ENCODE measurements around the gene ZNF366.

DNA sequence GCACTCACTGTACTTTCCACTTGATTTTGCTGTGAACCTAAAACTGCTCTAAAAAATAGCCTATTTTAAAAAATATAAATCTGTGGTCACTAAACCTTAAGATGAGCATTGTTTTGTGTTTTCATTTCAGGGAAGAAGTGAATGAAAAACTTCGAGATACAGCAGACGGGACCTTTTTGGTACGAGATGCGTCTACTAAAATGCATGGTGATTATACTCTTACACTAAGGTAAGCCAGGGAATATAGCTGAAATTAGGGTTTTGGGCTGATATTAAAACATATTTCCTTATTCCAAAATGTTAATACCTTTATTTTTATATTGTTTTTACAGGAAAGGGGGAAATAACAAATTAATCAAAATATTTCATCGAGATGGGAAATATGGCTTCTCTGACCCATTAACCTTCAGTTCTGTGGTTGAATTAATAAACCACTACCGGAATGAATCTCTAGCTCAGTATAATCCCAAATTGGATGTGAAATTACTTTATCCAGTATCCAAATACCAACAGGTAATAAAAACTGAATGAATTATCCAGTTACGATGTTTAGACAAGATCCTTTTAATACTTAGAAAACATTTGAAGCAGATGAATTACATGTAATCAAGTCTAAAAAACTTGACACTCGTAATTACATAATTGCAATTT lies 77.5 kb downstream of the PIK3R1 start:
- PRO-cap: no peak

GRCh38 chr5:68711373-68711688 lies 382.5 kb upstream of the SLC30A5 start:
- PRO-cap: no peak

- PRO-cap: no peak
Observed at GRCh38 chr5:69007048-69007509, 86.7 kb upstream of the SLC30A5 start.

- PRO-cap: no peak
Observed at GRCh38 chr5:69368592-69369125, 661 bp downstream of the AK6 start.

DNA sequence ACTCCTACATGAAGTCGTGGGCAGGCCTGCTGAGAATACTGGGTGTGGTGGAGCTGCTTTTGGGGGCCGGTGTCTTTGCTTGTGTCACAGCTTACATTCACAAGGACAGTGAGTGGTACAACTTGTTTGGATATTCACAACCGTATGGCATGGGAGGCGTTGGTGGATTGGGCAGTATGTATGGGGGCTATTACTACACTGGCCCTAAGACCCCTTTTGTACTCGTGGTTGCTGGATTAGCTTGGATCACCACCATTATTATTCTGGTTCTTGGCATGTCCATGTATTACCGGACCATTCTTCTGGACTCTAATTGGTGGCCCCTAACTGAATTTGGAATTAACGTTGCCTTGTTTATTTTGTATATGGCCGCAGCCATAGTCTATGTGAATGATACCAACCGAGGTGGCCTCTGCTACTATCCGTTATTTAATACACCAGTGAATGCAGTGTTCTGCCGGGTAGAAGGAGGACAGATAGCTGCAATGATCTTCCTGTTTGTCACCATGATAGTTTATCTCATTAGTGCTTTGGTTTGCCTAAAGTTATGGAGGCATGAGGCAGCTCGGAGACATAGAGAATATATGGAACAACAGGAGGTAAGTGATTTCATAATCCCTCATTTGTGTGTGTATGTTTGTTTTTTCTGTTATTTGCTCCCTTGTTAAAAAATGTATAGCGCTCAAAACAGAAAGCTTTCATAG lies 5.2 kb downstream of the MARVELD2 start:
- PRO-cap: no peak

GRCh38 chr5:69509199-69509770 lies 16.7 kb downstream of the OCLN start:
- PRO-cap: no peak

GRCh38 chr5:71522066-71522481 lies 65.1 kb upstream of the MCCC2 start:
- PRO-cap: no peak

GRCh38 chr5:71588048-71588369 lies 869 bp downstream of the MCCC2 start:
- PRO-cap: no peak

GRCh38 chr5:71972992-71973674 lies 134.1 kb upstream of the MAP1B start:
- PRO-cap: no peak

- PRO-cap: no peak
Observed at GRCh38 chr5:72171609-72172227, 64.4 kb downstream of the MAP1B start.

GRCh38 chr5:72378600-72379012 lies 58.4 kb downstream of the PTCD2 start:
- PRO-cap: no peak

DNA sequence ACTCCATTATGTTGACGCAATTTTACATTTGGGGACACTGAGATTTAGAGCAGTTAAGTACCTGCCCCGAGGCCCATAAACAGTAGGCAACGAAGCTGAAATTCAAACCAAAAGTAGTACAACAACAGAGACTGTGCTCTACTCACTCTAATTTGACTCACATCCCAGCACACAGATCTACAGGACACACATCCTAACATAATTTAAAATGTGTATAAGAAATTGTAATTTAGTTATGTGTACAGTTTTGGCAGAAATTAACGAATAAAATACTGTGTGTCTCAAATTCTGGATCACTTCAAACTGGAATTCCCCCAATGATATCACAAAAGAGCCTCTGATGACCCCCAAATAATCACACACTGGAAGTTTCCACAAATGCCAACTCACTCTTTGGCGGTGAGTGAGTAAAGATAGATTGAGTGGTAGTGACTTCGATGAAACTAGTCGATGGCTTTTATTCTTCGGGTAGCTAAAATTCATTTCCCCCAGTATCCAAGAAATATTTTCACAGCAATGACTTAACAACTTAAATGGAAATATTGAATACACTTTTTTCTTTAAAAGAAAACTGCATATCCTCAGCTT lies 2.3 kb downstream of the ZNF366 start:
- PRO-cap: no peak

GRCh38 chr5:72506569-72507519 lies at the start of gene ZNF366:
TSS of gene ZNF366 (minus strand) at chr5:72507410.
- PRO-cap: no peak

DNA sequence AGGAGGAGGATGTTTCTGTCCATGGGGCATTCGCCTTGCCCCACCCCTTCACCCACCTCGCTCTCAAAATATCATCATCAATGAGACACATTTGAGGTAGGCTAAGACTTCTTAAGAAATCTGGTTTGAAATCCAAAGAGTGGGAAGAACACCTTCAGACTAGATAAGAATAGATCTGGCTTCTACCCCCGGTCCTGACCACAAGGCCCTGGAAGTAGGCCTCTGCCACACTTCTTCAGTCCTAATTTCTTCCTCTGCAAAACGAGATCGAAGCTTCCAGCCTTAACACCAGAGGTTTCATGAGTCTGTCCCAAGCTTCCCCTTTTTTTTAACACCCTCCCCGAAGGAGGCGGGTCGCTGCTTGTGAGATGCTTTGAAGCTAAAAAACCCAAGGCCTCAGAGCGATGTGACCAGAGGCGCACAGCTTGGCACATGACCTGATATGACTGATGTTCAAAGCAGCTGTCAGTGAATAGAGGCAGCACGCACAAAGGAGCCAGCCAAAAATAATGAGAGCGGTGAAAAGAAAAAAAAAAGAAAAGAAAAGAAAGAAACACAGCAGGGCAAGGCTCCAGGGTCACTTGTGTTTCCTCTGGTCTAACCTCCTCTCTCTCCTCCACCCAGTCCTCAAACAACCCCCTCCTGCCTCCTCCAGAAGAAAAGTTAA lies 10.7 kb upstream of the ZNF366 start:
- PRO-cap: no peak

DNA sequence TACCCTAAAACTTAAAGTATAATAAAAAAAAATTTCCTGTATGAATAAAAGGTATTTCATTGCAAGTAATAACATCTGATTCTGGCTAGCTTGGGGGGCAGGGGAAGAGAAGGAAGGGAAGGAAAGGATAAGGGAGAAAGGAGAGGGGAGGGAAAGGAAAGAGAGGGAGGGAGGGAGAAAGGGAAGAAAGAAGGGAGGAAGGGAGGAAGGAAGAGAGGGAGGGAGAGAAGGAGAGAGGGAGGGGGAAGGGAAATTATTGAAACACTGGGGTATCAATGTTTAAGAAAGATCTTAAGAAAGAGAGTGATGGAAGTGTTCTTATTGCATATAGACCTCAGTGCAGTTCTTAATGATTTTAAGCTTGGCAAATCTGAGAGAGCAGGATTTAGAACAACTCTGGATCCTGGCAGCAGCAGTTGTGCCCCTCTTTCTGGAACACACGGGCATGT lies 129.9 kb upstream of the ZNF366 start:
- PRO-cap: no peak

DNA sequence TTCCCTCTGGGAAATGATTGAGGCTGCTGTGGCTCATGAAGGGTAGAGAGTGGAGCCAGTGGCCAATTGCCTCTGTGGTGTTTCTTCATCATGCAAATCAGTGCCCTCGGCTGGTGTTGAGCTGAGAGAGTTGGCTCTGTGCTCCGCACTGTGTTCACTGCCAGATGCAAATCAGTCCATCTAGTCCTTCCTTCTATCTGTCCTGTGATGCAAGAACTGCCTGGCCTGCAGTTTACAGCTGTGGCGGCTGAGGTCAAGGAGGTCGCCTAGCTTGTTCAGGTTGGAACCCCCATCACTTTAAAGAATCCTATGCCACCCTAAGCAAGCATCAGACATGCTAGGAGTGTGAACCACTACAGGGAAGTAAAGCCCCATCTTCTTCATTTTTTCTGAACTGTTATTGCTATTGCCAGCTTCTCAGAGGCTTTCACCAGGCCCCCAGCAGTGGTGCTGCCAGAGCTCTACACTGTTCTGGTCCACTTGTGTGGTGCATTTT lies 6.1 kb downstream of the TMEM171 start:
- PRO-cap: no peak

DNA sequence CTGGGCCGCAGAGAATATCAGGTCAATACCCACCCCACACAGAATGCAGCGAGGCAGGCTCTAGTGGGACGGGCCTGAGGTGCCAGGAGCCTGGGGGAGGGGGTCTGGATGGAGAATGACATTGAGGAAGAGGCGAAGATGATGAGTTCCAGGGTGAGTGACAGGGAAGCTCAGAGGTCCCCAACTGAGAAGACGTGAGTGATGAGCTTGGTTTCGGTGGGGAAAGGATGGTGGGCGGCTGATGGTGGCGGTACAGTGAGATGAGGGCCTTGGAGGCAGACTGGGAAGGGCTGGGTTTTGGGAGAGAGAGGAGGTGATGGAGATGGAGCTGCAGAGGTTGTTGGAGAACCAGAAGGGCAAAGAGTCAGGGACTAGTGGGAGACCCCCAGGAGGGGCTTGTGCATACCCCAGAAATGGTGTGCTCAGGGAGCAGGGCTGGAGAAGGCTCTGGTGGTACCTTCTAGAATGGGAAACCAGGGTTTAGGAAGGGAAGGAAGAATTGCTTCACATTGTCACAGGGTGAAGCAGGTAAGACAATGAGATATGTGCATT lies 9.6 kb downstream of the TMEM171 start:
- PRO-cap: no peak

DNA sequence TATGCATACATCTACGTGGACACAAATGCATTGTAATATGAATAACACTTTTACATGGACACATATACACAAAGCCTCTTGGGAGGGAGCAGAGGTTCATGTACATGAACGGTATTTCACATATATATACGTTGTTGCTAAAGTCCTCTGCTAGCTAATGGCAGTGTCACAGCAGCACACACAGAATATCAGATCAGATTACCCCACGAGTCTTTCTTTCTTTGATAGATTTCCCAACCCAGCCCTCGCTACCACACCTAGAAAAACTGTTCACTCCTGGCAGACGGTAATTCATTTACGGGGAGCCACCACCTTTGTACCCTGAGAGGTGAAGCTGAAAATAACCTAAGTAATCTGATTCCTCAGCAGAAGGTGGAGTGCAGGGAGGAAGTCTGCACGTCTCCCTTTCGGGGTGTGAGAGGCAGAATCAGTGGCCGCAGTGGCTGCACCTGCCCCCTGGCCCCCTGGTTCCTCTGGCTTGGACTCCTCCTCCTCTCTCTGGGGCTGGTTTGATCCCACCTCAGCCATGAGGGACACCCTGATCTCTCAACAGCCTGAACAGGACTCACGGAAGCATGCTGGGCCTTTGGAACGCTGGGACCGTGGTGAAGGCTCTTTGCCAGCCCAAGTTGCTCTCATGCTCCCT lies 10.4 kb downstream of the TMEM174 start:
- PRO-cap: no peak

DNA sequence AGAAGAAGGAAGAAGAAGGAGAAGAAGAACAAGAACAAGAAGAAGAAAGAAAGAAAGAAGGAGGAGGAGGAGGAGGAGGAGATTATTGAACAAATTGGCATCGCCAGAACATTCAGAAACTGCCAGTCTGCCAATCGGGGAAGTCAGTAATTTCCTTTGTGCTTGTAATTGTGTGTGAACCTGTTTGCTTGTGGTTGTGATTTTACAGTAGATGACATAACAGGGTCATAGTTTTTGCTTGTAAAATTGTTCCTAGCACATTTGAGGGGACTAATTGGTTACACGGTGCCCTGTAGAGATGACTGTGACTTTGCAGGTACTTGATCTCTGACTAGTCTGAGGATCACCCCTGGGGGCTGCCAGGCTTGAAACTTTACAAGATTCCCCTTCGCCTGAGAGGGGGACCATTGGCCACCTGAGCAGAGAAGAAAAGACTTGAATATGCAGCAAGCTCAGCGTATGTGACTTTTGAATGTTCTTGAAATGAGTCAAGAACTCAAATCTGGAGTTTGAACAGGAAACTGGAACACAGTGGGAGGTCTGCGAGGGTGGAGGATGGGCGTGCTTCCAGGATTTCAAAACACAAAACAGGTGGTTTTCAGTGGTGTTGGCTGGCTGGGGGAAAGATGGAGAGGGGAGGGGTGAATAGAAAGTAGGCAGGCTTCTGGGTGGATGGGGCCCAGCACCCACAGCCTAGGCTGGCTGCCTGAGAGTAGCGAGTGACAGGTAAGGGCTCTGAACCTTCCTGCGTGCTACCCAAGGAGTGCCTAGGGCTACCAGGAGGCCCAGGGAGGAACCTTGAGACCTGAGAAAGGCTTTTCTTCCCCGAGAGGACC lies 40.5 kb downstream of the TMEM174 start:
- PRO-cap: no peak

DNA sequence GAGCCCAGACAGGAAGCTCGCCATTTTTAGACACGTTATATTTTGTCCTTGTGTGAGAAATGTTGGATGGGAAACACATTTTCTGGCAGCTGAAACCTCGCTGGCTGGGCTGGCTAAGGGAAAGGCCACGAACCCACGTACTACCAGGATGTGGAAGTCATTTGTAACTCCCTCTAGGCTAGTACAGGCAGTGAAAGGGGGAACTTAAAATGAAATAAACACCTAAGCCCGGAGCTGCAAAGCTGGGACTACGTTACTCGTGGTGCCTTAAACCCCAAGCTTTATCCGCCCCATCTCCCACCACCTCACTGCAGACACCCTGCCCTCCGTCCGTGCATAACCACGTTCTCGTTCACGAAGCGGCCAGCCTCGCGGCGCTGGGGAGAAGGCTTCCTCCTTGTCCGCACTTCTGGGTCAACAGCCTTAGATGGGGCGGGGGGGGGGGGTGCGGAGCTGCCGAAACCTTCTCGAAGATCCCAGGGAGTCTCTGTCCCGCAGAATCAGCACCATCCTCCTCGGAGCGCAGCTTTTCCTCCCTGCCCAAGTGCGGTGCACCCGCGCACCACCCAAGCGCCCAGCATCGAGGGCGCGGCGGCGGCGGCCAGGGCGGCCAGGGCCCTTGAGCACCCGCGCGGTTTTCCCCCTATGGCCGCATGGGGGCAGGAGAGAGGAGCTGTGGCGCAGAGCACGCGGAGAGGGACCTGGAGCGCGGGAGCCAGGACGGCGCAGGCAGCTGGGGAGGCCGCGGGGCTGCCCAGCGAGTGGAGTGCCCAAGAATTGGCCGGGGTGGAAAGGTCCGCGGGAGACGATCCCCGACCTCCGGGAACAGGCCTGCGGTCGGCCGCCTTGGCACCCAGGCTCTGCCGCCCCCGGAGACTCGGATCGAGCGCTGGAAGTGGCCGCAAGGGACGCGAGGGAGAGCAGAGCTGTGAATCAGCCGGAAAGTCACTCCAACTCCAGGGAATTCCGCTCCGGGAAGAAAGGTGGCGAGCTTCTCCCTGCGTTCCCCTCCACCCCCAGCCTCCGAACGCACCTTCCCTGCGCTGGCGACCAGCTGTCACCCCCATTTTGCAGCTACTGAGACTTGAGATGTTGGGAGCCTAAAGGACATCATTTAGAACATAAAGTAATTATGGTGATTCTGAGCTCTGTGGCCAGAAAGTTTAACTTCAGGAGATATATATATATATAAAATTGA lies 43.0 kb downstream of the TMEM174 start:
- PRO-cap: no peak

Data from natural killer cell (primary cell).